ENCODE results near the genes KRTAP25-1, KRTAP8-1 and KRTAP19-8.

- RRBS: no CpG with 5 or more reads among the region's 3 CpGs
Observed at GRCh38 chr21:26166053-26166627, 4.4 kb downstream of the APP start.

GRCh38 chr21:26837276-26838524, 7.5 kb downstream of the ADAMTS1 start:
- RRBS: no CpG with 5 or more reads among the region's 13 CpGs

DNA sequence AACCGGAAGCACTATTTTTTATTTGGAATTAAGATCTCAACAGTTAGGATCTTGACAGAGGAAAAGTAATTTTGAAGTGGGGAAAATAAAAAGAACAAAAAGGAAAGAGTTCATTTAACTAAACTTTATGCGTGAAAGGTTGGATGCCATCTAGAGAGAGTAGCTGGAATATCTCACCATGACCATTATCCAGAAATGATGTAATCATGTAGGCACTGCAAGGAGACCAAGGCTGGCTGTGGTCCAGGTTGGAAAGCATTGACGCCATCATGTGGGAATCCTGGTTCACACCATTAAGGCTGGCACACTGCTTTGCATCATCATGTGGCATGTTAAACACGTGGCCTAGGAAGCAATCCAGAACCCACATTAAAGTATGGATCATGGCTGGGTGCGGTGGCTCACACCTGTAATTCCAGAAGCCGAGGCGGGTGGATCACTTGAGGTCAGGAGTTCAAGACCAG, 4.4 kb downstream of the ADAMTS1 start:
- RRBS: no CpG with 5 or more reads among the region's 7 CpGs

GRCh38 chr21:27813747-27814136, 846.9 kb upstream of the ADAMTS5 start:
- RRBS: no CpG with 5 or more reads among the region's 8 CpGs

- RRBS: no CpG with 5 or more reads among the region's 8 CpGs
Observed at GRCh38 chr21:28048147-28048704, 836.9 kb downstream of the N6AMT1 start.

DNA sequence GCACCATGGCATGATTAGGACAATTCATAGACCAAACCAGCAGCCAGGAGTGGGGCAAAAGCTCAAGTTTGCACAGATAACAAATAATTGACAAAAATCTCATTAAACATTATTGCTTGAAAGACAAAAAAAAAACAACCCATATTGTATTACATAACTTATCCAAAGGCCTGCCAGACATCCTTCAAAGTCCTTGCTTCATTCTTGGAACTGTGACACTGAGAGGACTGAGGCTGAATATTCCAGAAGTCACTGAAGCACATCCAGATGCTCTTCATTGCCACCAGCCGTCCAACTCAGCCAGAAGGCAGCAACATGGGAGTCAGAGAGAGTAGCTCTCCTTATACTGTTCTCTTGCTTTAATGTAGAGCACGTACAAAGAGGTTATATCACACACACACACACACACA, 647.6 kb downstream of the N6AMT1 start:
- RRBS: no CpG with 5 or more reads among the region's 2 CpGs

DNA sequence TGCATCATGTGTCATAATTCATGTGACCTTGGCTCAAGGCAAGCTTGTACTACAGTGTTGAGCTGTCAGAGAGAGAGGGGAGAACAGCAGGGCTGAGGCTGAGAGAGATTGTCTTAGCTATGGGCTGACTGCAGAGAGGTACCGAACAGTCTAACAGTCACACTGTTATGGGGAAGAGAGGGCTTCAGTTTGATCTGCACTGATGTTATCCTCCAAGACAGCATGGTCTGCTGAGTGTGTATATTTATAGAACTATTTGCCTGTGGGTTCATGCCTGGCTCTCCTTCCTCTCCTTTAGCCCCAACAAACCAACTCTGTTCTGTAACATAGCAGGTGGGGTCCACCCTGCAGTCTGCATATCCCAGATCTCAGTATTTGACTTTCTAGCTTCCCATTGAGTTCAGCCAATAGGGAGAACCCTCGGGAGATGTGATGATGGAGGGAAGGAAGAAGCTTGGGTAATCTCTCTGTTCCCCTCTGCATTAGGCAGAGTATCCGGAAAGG, 411.2 kb downstream of the N6AMT1 start:
- RRBS: no CpG with 5 or more reads among the region's 3 CpGs

DNA sequence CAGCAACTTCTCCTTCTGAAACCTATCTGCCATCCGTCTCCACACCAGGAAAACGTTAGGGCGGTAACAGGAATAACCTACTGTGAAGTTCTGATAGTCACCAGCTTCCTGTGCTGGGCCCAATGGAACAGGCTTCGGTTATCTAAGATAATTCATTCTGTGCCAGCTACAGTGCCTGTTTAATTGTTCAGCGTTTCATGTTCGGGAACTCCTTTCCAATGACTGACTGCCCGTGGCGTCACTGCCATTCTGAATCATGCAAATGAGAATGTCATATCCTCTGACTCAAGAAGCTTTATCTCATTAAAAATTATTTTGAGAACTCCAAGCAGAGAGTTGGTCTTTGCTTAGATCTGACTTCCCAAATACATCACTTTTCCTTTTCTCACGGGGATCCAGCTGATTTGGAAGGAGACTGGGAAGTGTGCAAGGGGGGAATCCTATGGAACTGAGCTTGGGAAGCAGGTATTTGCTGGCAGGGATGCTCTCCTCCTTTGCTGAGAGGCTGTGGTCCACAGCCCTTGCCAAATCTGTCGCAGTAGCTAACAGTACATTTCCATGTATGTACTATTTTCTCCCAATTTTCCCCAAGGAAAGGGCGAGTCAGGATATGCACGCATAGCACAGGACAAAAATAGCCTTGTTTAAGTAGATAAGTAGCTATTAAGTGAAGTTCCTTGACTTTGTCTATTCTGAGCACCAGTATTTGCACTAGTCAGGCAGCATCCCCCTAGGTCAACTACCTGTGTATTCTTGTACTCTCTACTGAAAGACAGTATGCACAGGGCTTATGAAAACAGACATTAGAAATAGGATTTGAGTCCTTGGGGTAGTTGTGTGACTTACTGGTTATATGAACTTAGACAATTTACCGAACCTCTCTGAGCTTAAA, 251.1 kb downstream of the N6AMT1 start:
- RRBS: no CpG with 5 or more reads among the region's 13 CpGs

DNA sequence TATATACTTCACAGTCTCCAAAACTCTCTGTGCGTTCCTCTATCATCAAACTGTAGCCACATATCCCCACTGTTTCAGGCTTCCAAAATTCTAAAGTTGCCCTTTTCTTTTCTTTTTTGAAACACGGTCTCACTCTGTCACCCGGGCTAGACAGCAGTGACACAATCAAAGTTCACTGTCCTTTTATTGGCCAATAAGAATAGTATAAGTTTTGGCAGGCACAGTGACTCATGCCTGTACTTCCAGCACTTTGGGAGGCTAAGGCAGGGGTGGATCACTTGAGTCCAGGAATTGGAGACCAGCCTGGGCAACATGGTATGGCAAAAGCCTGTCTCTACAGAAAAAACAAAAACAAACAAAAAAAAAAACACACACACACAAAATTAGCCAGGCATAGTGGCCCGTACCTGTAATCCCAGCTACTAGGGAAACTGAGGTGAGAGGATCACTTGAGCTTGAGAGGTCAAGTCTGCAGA, 19.3 kb downstream of the N6AMT1 start:
- RRBS: no CpG with 5 or more reads among the region's 4 CpGs

DNA sequence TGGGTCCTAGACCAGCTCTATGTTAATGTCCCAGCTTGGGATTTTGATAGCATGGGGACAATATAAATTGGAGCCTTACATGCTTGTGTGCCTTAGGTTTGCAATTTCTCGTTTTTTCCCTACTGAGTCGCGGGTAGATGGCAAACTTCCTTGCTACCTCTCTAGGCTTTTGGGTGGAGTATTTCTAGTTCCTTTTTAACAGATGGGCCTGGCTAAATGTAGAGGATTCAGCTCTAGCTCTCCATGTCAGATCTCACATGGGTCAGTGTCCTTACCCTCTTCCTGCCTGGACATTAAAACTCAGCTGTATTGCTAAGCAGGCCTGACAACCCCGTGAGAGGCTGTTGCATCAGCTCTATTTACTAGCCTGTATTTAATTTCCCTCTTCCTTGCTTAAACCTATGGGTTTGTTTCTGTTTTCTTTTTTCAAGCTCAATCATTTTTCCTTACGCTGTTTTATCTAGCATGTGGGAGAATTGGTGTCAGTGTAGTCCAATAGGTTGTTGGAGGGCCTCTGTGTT, 79.6 kb upstream of the BACH1 start:
- RRBS: no CpG with 5 or more reads among the region's 5 CpGs

DNA sequence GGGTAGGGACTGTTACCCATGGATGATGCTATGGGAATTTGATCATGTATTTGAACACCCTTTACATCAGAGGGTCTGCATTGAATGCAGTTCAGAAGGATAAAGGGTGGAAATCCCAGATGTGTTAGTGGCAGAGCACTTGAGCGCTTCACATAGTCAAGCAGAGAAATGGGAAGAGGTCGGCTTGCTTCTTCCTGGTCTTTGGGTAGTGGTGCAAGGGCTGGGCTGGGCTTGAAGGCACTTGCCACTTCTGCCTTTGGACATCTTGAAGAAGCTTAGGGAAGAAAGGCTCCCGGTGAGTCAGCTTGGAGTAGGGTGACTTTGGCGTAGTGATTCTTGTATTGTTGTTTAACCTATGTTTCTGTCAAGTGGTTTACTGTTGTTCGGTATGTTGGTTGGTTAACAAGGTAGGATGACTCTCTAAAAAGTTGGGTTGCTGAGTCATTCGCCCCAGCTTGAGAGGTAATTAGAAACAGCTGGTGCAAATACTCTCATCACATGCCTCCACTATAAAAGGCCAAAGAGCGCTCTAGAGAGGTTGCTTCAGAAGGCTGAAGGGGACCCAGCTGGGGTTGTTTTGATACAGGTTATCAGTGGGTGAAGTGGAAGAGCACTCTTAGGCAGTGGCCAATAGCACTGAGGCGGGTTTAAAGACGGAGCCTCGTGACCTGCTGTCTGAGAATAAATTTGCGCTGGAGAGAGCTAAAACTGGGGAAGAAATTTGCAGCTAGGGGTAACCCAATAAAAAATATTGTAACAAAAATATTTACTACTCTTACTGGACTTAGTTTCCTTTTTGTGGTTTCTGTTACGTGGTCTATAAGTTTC, 1.4 kb downstream of the BACH1 start:
- RRBS: no CpG with 5 or more reads among the region's 12 CpGs

DNA sequence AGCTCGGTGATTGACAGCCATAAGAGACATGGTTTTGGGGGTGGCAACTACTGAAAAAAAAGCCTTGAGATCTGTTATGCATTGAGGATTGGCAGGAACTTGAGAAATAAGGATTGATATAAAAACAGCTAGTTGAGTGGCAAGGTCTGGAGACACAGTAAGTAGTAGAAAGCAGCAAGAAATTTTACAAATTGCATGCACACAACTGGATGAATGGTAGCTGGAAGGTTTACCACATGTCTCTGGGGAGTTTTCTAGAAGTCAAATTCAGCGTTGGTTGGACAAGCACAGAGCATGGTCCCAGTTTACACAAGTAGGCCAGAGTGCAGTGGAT, at the start of gene KRTAP25-1:
Gene KRTAP25-1 (minus strand): TSS at position 106 of the 334 bp plus-strand sequence.
- RRBS: no CpG with 5 or more reads among the region's 2 CpGs

GRCh38 chr21:30319965-30320300, 182 bp downstream of the KRTAP26-1 start:
- RRBS: no CpG with 5 or more reads among the region's 5 CpGs

DNA sequence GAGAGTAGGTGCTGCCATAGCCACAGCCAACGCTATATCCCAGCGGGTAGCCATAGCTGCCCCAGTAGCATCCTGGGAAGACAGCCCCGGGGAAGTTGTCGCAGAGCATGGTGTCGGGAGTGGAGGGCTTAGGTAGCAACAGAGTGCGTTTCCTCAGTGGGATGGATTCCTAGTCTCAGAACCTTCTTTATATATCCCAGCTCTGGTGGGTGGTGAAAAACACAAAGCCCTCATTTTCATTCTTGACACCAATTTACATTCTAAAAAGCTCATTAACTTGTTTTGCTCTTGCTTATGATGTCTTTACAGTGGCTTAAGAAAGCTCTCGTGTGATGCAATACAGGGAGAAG, at the start of gene KRTAP8-1:
Gene KRTAP8-1 (minus strand): TSS at position 163 of the 350 bp plus-strand sequence.
- RRBS: no CpG with 5 or more reads among the region's 7 CpGs

DNA sequence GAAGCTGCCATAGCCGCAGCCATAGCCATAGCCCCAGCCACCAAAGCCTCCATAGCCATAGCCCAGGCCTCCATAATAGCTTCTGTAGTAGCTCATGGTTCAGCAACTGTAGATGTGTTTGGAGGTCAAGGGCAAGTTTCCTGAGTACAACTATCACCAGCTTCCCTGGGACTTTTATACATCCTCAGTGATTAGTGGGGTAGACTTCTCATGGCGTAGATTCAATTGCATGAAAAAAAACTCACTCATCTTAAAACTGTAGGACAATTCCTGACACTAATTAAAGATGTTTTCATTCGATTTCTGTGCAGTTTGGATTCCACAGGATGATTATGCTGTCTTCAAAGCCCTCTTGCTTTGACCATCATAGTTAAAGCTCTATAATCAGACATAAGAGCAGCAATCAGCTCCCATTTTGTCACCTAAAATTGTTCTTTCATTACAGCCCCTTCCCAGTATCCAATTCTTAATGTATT, at the start of gene KRTAP19-8:
Gene KRTAP19-8 (minus strand): TSS at position 129 of the 476 bp plus-strand sequence.
- RRBS: no CpG with 5 or more reads among the region's 3 CpGs

DNA sequence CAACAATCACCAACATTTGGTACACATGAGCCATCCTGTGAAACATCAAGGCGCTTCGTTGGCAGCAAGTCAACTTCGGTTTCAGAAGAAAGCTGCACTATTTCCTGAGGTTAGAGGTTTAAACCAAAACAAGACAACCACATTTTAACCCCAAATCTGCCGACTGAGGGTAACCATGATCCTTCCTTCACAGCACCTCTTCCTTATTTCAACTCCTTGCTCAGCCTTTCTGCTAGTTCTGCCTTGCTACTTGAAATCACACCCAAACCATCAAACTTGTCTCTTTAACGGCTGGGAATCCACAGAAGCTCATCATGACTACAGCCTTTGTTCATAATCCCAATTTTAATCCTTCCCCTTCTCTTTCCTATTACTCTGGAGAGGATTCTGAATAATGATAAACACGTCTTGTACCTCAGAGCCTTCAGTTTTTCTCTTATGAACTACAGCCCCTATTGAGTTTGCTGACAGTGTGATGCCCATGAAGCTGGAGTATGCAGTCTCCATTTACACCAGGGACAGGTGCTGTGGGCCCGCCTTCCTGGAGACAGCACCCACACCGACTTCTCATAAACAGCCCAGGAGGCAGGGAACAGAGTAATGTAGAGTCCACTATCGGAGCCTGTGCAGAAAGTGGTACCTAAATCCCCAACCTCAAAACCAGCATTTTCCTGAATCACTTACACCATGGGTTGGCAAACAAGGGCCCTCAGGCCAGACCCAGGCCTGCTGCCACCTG, 94.8 kb upstream of the KRTAP19-8 start:
- RRBS: no CpG with 5 or more reads among the region's 9 CpGs

DNA sequence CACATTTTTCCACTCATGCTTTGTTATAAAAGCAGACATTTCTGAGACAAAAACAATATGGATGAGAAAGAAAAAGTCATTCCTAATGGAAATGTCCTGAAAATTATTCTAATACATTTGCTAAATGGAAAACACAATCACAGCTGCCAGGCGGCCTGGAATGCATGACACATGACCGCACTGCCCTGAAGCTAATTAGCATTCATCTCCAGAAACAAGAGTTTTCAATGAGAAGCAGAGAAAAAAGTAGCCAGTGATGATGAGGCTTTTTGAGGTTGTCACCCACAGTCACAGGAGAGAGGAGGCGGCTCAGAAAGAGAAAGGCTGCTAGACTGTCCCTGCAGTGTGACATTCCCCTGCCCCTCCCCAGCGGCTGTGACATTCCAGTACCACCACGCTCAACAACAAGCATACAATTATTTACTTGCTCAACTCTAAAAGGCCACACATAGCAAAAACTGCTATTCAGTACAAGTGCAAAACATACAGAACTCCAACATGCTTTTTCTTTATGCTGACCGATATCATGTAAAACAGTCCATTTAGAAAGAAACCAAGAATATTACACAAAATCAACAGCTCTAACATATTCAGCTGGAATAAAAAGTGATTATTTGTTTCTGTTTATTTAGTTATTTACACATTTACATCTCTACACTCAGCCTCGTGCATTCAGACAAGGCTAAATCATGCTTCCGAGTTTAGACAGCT, 123.0 kb upstream of the KRTAP19-8 start:
- RRBS: no CpG with 5 or more reads among the region's 8 CpGs

- RRBS: no CpG with 5 or more reads among the region's 9 CpGs
Observed at GRCh38 chr21:31219146-31219649, 124.9 kb downstream of the TIAM1 start.

DNA sequence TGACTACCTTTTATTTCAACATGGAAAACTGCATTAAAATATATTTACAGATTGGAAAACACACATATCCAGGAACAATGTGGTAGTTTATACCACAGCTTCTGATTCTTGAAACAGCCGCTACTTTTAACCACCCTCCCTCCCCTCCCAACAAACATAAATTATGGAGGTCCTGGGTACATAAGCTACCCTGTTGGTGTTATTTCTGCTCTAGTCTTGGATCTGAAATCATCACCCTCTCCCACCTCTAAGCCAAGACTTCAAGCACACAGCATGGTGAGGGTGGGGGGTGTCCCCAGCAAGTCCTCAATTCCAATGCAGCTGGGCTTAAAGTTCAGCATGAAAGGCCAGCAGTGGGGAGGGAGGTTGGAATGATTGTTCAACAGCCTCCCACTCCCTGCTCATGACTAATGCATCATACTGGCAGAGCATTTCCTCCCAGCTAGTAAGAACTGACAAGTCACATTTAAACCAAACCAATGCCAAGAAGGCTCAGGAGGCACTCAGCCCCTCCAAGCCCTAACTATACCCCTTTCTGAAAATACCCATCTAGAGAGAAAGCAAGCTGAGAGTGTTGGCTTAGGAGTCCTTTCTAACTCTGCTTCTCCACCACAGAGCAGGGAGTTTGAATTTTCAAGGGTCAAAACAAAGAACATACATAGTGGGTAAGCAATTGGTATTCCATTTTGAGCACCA, 50.1 kb downstream of the TIAM1 start:
- RRBS: no CpG with 5 or more reads among the region's 1 CpG

GRCh38 chr21:31326748-31327328, 17.2 kb downstream of the TIAM1 start:
- RRBS: no CpG with 5 or more reads among the region's 12 CpGs

All from GM19239 (cell line).